Renal cortical epithelial cell (primary cell): ENCODE data around the gene LCP1.

GRCh38 chr13:46100990-46101463 lies 3.8 kb downstream of the CPB2 start:
- RRBS, result no CpG with 5 or more reads among the region's 4 CpGs

- RRBS, result no CpG with 5 or more reads among the region's 2 CpGs
These were observed 8.7 kb upstream of the CPB2 start for GRCh38 chr13:46113515-46113973.

DNA sequence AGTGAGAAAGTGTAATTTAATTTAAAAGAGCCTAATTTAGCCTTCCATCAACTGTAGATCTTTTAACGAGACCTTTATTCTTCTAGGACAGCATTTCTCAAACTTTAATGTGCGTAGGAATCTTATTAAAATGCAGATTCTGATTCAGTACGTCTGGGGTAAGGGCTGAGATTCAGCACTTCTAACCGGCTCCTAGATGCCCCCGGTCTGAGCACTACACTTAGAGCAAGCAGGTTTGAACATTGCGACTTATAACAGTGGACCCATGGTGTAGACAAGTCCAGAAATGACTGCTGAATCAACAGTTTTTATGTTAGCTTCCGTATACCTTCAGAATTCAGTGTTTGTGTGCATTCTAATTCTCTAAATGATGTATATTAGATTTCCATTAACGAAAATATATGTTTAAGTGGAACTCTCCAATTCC lies 17.4 kb upstream of the CPB2 start:
- RRBS, result no CpG with 5 or more reads among the region's 8 CpGs

DNA sequence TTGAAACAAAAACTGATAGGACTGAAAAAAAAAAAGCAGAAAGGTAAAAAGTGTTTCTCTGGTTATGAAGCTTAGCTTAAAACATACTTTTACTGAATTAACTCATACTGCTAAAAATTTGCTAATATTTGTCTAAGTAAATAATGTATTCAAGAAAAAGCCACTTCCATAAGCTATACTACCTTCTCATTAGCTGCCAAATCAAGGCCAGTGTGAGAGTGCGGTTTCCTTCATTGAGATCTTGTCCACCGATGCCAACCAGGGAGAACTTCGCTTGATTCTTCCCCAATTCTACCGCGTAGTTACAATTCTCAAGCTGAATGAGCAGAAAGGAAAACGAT lies 37.2 kb upstream of the CPB2 start:
- RRBS, result no CpG with 5 or more reads among the region's 6 CpGs

- RRBS, result no CpG with 5 or more reads among the region's 4 CpGs
These were observed 35.1 kb downstream of the LCP1 start for GRCh38 chr13:46146883-46147270.

GRCh38 chr13:46148149-46148685 lies 33.8 kb downstream of the LCP1 start:
- RRBS, result no CpG with 5 or more reads among the region's 3 CpGs

DNA sequence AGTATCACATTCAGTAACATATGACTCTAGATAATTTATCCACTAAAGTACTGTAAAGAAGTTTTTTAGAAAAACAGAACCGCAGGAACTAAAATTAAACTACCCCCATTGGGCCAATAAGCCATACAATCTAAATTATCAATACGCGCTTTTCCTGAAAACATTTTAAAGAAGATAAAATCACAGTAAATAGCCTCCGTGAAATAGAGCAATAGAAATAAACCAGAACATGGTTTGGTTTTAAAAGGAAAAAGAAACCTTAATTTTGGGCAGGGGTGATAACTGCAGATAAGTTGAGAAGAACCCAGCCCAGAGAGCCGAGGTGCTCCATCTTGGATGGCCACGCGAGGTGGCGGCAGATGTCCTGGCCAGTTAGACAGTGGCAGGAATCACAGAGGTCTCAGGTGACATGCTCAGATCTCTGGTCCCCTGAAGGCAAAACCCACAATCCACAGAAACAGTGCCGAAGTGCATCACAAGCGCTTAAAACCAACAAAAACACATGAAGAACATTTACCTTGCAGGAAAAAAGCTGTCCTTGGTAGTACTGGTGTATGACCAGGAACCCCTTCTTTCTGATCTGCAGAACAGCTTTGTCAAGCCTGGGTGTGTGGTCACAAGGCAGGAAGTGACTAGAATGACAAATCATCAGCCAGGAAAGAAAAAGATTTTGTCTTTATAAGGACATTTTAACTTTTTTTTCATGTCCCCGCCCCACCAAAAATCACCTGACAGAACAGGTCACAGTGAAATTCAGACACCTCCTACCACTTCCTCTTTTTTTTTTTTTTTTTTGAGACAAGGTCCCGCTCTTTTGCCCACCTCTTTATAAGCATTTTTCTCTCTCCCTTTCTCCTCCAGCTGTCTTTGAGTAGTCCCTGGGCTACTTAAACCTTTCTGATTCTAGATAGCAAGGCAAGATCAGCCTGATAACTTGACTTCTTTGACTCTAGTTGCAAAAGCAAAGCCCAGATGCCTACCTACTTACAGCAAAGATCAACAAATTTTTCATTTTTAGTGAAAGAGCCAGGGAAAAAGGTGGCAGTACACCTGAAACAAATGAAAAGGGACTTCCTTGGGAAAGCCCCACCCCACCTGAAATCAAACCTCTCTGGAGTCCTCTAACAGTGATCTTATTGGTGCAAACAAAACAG lies at the start of gene LCP1:
LCP1 (minus strand) TSS at position 584 of the 1,154 bp plus-strand sequence.
- RRBS, result no CpG with 5 or more reads among the region's 12 CpGs

DNA sequence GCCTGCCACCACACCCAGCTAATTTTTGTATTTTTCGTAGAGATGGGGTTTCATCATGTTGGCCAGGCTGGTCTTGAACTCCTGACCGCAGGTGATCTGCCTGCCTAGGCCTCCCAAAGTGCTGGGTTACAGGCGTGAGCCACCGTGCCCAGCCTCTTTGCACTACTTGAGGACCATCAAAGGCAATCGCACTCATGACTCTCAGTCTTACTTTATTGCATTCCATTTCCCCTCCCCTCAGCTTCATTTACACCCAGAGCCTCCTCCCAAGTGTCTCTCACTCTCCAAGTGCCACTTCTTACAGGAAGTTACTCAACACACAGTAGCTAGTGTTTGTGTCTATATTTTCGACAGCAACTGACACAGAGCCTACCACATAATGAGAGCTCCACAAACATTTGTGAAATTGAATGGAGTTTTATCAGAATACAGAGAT lies 16.8 kb upstream of the RUBCNL start:
- RRBS, result no CpG with 5 or more reads among the region's 6 CpGs

DNA sequence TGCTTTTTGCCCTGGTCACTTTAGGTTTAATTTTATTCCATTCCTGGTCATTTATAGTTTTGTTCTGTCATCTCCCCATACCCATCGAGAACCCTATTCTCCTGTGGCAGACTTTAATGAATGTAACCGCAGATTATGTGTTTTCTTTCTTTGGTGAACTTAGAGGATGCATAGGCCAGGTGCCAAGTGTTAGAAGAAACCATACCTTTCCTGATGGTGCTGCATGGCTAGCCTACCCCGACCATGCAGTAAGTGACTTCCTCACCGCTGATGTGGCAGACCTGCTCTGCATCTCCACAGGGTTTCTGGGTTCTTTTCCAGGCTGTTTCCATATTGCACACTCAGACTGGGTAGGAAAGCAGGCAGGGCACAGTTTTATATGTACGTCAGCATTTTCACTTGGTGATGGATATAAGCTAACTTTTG lies 42.1 kb downstream of the LRCH1 start:
- RRBS, result no CpG with 5 or more reads among the region's 5 CpGs

- RRBS, result no CpG with 5 or more reads among the region's 1 CpG
These were observed 114.1 kb downstream of the LRCH1 start for GRCh38 chr13:46667184-46667335.

DNA sequence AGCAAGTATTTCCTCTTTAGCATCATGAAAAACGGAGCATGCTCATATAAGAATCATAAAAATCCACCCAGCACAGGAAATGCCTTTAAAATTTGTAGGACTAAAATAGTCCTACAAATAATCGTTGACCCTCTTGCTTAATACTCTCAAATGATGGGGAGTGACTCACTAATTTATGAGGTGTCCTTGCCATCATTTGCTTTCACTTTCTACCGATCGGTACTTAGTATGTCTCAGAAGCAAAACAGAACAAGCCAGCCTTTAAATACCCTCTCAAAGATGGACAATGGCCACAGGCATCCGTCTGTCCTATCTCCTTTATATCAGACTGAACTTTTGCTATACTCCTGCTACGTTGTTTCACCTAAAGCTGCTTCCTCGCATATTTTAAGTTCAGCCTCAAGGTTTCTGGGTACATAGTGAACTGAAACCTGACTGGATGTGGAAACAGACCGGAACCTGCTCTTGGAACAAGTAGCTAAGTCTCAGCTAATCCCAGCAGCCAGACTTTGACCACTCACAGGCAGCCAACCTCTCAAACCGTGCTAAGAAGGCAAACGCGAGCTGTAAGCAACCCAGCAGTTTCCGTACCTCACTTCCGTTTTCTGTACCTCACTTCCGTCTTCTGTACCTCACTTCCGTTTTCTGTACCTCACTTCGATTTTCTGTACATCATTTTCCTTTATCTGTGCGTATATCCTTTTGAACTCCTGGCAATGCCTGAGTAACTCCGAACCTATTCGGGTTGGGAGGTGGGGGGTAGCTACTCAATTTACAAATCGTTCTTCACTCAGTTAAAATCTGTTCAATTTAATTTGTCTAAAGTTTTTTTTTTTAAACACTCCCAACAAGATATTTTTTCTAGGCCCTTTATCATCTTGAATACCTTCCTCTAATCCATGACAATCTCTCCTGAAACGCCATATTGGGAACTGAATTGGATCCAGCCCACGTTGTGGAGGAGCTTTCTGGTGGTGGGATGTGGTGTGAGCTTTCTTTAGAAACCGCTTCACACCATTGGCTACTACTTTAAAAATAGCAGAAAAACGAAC lies 96.9 kb downstream of the SUCLA2 start:
- RRBS, result no CpG with 5 or more reads among the region's 24 CpGs

GRCh38 chr13:48000625-48001155 lies 383 bp downstream of the SUCLA2 start:
- RRBS, result 0% methylated on average over 1 of the region's 27 CpGs

DNA sequence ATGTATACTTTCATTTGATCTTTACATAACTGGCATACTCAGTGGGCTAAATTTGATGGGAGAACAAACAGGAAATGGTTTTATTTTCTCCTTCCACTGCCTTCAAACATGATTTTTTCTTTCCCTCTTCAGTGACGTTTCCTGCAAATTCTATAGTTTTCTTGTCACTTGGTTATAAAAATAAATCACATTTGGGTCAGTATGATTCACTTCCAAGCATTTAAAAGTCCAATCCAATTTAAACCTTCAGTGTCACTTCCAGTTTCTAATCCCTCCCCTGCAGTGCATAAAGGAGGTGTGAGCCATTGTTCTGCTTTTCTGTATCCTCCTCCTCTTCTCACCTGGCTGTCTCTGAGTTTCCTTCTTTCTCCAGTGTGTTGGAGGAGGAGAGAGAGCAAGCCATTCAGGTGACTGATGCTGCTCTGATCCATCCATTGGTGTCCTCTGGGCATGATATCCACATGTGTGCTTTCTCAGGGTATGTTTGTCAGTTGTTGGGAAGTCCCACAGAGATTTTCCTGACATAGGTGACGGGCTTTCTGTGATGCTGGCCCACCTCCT lies 1.2 kb downstream of the NUDT15 start:
- RRBS, result no CpG with 5 or more reads among the region's 2 CpGs

DNA sequence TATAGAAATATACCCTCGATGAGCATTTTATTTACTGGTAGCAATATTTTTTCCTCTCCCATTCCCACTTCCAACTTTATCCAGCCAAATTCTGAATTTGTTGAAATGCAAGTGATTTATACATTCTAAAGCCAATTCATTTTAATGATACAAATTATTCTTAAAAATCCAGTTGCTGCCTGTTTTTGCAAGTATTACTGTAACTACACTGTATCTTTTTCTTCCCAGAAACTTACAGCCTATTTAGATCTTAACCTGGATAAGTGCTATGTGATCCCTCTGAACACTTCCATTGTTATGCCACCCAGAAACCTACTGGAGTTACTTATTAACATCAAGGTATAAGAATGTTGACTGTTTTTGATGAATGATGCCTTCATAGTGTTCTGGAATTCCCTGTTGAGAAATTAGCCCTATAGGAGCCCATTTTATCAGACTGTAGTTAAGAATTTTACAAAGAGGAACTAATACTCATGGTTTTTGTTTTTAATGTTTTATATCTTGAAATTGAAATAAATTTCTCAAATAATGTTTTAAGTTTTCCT lies 25.0 kb downstream of the ITM2B start:
- RRBS, result no CpG with 5 or more reads among the region's 1 CpG

- RRBS, result no CpG with 5 or more reads among the region's 1 CpG
These were observed 1.6 kb downstream of the LPAR6 start for GRCh38 chr13:48411306-48411815.

GRCh38 chr13:48491255-48491940 lies 41.5 kb downstream of the RCBTB2 start:
- RRBS, result no CpG with 5 or more reads among the region's 1 CpG

DNA sequence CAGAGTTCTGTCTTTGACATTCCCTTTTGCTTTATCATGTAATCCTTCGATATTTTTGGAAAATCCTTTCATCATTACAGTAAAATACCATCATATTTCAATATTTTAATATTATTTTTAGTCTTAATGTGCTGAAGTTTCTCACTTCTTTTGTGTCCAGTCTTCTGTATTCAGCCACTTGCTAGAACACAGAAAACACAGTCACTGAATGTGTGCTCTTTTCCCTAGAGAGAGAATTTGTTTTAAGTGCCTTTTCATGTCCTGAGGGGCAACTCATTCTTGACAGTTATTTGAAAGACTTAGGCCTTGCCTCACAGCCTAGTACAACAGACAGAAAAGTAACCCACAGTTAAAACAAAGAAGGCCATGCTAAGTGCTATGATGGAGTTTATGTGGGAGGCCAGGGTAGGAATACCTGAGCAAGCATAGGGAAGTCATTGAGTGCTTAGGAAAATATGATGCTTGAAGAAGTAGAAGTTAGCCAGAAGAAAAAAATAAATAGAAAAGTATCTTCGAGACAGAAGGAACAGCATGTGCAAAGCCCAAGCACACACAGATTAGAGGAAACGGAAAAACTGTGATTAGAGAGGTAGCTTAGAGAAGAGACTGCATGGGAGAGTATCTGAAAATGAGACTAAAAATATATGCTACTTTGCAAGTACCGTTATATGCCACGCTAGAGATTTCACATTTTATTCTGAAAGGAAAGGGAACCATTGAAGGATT lies 120.9 kb downstream of the FNDC3A start:
- RRBS, result no CpG with 5 or more reads among the region's 5 CpGs

GRCh38 chr13:49110446-49110919 lies 109.7 kb upstream of the MLNR start:
- RRBS, result no CpG with 5 or more reads among the region's 6 CpGs

GRCh38 chr13:49308032-49308612 lies 60.4 kb downstream of the CDADC1 start:
- RRBS, result no CpG with 5 or more reads among the region's 8 CpGs

GRCh38 chr13:49356208-49356764 lies 87.6 kb downstream of the CAB39L start:
- RRBS, result no CpG with 5 or more reads among the region's 1 CpG